MCF 10A (cell line): ENCODE data around the gene CT47B1.

GRCh38 chrX:118718540-118719126 is 8.8 kb upstream of the IL13RA1 start:
- PRO-cap: no peak
- RRBS: no CpG with 5 or more reads among the region's 6 CpGs

DNA sequence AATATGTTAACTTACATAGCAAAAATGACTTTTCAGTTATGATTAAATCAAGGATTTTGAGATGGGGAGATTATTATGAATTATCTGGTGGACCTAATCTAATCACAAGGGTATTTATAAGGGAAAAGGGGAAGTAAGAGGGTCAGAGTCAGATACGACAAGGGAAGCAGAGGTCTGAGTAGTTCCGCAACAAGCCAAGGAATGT is 1.1 kb upstream of the IL13RA1 start:
- PRO-cap: no peak
- RRBS: no CpG with 5 or more reads among the region's 2 CpGs

GRCh38 chrX:118761098-118761656 is 33.8 kb downstream of the IL13RA1 start:
- PRO-cap: no peak
- RRBS: no CpG with 5 or more reads among the region's 3 CpGs

DNA sequence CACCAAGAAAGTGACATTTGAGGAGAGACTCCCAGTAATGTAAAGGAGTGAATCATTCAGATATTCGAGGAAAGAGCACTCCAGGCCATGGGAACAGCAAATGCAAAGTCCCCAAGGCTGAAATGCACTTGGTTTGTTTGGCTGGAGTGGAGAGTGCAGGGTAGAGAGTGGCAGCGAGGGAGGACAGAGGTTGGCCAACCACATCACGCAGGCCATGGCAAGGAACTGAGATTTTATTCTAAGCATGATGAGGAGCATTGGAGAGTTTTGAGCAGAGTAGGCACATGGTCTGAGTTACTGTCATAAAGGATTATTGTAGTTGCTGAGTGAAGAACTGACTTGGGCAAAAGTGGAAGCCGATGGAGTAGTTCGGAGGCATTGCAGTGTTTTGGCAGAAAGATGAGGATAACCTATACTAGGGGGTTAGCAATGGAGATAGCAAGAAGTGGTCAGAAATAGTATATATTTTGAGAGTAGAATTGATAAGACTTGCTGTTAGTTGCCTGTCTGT is 47.8 kb downstream of the IL13RA1 start:
- PRO-cap: no peak
- RRBS: no CpG with 5 or more reads among the region's 5 CpGs

- PRO-cap: bidirectional peak, plus-strand start at chrX:118976490, minus-strand start at chrX:118976094
- RRBS: 10% methylated on average over 5 of the region's 65 CpGs
Measured at GRCh38 chrX:118975810-118976599, 1.6 kb downstream of the LONRF3 start.

GRCh38 chrX:119209415-119210058 is 26.5 kb upstream of the PGRMC1 start:
- PRO-cap: no peak
- RRBS: no CpG with 5 or more reads among the region's 10 CpGs

- PRO-cap: no peak
- RRBS: no CpG with 5 or more reads among the region's 5 CpGs
Measured at GRCh38 chrX:119410442-119410684, 11.2 kb downstream of the SLC25A43 start.

DNA sequence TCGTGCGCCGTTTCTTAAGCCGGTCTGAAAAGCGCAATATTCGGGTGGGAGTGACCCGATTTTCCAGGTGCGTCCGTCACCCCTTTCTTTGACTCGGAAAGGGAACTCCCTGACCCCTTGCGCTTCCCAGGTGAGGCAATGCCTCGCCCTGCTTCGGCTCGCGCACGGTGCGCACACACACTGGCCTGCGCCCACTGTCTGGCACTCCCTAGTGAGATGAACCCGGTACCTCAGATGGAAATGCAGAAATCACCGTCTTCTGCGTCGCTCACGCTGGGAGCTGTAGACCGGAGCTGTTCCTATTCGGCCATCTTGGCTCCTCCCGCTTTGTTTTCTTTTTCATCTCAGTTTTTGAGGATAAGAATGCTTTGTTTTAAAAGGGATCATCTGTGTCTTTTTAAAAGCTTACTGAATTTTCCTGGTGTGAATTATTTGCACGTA is 27.1 kb upstream of the SLC25A5 start:
- PRO-cap: no peak
- RRBS: no CpG with 5 or more reads among the region's 27 CpGs

GRCh38 chrX:119681950-119682979 is 10.7 kb downstream of the SEPTIN6 start:
- PRO-cap: no peak
- RRBS: no CpG with 5 or more reads among the region's 16 CpGs

DNA sequence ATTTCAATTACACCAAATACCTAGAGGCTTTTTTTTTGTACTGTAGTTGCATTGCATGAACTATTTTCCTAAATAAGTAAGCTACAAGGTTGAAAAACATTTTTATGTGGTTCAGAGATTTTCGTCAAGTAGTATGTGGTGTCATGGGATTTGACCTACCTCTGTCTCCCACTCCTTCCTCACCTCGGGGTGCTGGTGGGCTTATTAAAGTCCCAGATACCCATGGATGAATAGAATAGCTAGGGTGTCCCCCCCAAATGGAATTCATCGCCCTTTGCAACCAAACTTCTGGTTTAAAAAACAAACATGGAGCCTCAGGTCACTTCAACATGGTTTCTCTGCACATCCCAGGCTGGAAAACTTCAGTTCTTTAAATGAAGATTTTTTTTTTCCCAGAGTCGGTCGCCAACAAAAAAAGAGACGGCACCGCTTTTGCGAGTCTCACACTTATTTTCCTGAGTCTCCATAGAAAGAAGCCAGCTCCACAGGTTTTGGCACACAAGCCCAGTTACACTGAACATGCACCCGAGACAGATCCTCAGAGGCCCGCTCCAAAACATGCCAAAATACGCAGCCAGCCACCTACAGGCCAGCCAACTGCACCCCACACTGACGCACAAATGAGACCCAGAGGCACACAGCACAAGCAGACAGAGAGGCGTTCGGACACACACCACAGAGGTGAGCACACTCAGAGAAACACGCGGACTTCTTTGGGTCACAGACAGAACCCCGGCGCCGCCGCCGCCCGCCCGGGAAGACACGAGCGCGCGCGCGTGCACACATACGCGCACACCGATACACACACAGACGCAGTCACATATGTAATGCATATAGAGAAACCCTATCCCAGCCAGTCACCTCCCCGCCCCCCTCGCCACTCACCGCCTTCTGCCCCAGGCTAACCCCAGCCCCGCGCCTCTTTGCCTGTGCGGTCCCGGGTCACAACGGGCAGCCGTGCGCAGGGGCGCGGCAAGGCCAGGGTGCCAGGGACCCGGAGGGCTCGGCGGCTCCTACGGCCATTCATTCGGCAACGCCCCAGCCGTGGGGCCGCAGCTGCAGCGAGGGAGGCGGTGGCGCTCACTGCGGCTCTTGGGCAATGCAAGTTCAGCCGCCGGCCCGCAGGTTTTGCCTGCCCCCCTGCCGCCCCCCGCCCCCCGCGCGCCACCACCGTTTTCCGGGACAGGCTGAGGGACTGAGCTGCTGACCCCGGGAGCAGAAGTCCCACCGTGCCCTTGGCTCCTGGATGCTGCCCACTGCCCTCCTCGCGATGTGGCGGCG is 801 bp downstream of the SEPTIN6 start:
- PRO-cap: no peak
- RRBS: 15% methylated on average over 16 of the region's 73 CpGs

DNA sequence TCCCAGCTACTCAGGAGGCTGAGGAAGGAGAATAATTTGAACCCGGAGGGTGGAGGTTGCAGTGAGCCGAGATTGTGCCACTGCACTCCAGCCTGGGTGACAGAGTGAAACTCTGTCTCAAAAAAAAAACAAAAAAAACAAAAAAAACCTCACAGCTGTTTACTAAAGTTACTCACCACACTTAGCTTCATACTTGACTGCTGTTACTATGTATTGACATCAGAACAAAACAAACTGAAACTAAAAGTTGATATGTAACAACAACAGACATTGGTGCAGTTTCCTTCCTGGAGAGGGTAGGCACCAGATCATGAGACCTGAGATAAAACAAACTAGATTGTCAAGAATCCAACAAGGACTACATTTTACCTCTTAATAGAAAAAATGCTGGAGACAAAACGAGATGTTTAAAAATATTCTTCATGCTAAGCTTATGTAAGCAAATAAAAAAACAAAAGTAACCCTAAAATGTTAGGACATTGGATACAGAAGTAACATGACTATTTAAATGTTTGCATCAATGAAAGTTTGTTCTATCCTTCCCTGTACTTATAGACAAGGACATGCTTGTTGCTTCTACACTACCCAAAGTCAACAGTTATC is 30.4 kb upstream of the RPL39 start:
- PRO-cap: bidirectional peak, plus-strand start at position 278 of the sequence, minus-strand start at position 199 of the sequence
- RRBS: no CpG with 5 or more reads among the region's 3 CpGs

DNA sequence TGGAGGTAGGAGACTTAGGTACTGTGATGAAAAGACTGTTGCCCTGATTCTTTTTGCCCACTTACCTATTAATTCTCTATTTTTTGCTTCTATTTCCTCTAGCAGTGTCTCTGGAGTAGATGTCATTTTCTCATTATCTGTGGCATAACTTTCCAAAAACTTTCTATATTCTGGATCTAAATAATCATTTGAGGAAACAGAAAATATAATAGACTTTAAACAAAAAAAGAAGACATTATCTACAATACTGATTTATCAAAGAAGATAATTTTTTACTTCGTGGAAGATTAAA is 9.7 kb downstream of the UPF3B start:
- PRO-cap: no peak
- RRBS: no CpG with 5 or more reads among the region's 1 CpG

GRCh38 chrX:120199730-120200380 is 41.4 kb downstream of the RHOXF2 start:
- PRO-cap: no peak
- RRBS: no CpG with 5 or more reads among the region's 2 CpGs

- PRO-cap: no peak
- RRBS: no CpG with 5 or more reads among the region's 5 CpGs
Measured at GRCh38 chrX:120302275-120302951, 8.8 kb downstream of the TMEM255A start.

DNA sequence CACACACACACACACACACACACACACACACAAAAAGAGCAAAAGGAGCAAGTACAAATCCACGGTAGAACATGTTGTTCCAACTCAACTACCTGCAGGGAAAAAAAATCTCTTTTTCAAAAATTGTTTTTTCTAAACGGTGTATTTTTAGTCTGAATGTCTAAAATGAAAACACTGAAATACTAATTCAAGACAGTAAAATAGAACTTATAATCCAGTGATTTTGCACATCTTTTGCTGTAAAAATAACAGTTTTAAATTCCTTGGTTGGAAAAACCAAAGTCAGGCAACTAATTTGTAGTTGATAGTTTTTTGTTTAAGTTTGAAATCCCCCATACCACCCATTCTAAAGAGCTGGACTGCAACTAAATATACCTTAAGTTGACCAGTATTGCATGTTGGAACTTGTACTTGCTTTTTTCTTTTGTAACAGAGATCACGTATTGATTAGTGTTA is 30.4 kb downstream of the LAMP2 start:
- PRO-cap: no peak
- RRBS: no CpG with 5 or more reads among the region's 3 CpGs

DNA sequence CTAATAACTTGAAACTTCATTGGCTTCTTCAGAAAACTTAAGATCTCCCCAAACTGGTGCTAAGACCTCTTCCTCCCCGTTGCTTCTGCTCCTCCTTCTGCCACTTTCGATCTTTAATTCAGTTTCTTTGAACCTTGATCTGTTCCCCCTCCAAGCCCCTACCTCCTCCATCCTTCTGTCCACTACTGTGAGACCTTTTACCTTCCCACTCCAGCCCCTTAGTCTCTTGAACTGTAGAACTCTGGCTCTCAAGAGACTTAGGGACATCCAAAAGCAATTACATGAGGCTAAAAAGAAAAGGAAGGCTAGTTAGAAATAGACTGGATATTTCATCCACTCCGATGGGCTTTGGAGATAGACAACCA is 45.0 kb upstream of the LAMP2 start:
- PRO-cap: no peak
- RRBS: no CpG with 5 or more reads among the region's 3 CpGs

GRCh38 chrX:120559609-120559970 is 1.2 kb downstream of the CUL4B start:
- PRO-cap: no peak
- RRBS: 0% methylated on average over 1 of the region's 5 CpGs

DNA sequence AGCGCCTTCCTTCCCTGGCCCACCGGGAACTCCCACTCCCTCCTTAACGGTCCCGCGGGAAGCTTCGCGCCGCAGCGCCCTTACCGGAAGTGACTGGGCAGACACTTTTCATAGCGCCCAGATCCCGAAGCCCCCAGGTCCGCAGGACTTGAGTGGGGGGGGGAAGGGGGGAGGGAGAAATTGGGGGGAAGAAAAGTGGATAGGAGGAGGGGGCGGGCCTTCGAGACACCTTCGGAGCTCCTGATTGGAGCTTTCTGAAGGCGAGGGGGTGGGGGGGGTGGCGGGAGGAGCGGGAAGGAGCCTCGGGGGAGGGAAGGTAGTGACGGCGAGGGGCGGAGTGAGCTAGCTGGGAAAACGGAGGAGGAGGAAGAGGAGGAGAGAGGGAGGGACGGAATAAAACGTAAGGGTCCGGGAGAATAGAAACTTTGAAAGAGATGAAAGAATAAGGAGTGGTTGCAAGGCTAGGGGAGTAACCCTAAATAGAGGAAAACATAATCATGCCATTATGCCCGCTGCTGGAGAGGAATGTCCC is 592 bp upstream of the CUL4B start:
- PRO-cap: bidirectional peak, plus-strand start at position 35 of the sequence, minus-strand start at position 45 of the sequence; bidirectional peak, plus-strand start at position 423 of the sequence, minus-strand start at position 82 of the sequence
- RRBS: 19% methylated on average over 9 of the region's 28 CpGs

DNA sequence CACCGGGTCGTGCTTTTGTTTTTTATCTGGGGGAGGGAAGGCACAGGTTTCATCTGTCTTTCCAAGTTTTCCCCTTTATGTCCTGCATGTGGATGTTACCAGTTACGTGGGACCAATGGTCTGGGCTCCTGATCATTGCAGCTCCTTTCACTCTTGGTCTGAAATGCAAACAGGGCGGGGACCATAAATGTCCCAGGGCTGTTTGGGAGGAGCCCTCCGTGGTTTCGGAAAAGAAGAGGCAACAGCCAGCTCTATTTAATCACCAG is 30.7 kb upstream of the C1GALT1C1 start:
- PRO-cap: bidirectional peak, plus-strand start at position 157 of the sequence, minus-strand start at position 122 of the sequence
- RRBS: no CpG with 5 or more reads among the region's 6 CpGs

- PRO-cap: no peak
- RRBS: no CpG with 5 or more reads among the region's 8 CpGs
Measured at GRCh38 chrX:120875756-120876138, at the start of gene CT47B1. Gene CT47B1, minus strand, starts transcription at chrX:120875866.